PC-3 (cell line): ENCODE measurements around a stretch of chr10.

DNA sequence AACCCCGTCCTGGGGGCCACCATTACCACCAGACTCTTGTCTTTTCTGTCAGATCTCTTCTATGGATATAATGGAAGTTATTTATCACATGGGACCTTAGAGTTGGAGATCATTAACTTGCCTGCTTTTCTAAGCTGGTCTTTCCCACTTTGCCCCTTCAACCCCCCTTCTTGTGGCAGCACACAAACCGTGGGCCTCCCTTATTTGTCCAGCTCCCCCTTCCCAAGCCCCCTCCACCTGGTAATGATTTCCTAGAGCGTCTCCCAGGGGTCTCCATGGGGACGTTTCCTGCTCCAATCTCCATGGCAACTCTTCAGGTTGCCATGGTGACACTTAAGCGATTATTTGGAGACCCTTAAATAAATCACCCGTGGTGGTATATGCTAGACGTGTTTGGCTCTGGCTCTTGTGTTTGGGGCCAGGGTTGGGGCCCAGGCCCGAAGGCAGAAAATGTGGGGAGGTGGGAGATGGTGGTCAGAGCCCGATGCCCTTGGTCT lies 41.0 kb upstream of the DLG5 start:
- RAMPAGE, long total RNA = no peak

- RAMPAGE, long total RNA = no peak
These were observed 278.7 kb downstream of the RPS24 start for GRCh38 chr10:78312209-78312837.

- RAMPAGE, long total RNA = no peak
These were observed 323.3 kb upstream of the ZMIZ1 start for GRCh38 chr10:78745486-78745834.

- RAMPAGE, long total RNA = no peak
These were observed 266.1 kb upstream of the ZMIZ1 start for GRCh38 chr10:78802460-78803325.

DNA sequence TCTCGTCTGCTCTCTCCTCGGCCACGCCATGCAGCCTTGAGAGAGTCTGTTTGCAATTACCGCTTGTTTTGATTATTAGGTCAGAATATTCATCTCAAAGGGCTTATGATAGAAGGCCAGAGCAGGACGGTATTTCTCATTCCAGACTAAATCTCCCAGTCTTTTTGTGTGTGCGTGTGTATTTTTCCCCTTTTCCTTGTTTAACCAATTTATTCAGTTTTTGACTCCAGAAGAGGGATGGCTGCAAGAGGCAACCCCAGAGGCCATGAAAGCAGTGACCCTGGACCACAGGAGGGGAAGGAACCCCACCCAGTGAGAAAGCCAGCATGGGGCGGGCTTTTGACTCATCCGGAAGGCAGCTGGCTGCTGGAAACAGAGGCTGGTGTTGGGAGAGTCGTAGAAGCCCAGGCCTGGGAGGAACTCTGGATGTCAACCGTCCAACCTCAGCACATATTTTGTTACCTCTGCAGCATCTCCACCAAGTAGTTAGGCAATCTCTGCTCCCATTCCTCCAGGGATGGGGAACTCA lies 137.0 kb upstream of the ZMIZ1 start:
- RAMPAGE, long total RNA = no peak

GRCh38 chr10:78960417-78960887 lies 108.3 kb upstream of the ZMIZ1 start:
- RAMPAGE, long total RNA = no peak

GRCh38 chr10:78962585-78962872 lies 106.2 kb upstream of the ZMIZ1 start:
- RAMPAGE, long total RNA = no peak

GRCh38 chr10:78973979-78974398 lies 94.8 kb upstream of the ZMIZ1 start:
- RAMPAGE, long total RNA = no peak

DNA sequence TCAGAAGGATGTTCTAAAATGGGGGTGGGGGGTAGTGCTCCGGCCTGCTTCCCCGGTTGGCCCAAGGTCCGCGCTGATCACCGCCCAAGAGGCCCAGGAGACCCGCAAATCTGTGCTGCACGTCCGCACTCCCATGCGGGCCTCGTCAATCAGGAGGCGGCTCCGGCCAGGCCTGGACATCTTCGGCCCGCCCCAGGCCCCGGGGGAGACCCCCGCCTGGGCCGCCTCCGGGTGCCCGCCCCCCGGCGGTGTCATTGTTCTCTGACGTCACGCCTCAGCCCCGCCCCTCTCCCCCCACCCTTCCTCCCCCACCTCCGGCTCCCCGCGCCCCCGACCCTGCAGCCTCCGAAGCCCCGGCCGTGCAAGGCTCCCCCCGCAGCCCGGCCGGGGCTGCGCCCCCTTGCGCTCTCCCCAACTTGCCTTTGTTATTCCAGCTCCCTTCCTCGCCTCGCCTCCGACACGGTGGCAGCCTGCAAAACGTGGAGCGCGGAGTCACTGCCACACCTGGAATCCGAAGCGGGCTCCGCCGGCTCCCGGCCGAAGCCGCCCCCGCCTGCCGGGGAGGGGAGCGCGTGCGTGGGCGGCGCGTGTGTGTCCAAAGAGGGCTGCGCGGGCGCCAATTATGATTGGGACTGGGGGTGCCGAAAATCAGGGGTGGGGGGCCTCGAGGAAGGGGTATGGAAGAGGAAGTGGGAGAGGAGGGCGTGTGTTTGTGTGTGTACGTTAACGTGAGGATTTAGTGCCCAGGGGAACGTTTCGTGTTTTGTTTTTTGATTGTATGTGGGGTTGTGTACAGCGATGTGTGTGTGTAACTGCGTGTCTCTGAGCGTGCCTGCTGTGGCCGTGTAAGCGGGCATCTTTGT lies 1.6 kb upstream of the ZMIZ1 start:
- RAMPAGE, long total RNA = no peak

- RAMPAGE, long total RNA = no peak
These were observed 15.4 kb downstream of the ZMIZ1 start for GRCh38 chr10:79083783-79084881.

DNA sequence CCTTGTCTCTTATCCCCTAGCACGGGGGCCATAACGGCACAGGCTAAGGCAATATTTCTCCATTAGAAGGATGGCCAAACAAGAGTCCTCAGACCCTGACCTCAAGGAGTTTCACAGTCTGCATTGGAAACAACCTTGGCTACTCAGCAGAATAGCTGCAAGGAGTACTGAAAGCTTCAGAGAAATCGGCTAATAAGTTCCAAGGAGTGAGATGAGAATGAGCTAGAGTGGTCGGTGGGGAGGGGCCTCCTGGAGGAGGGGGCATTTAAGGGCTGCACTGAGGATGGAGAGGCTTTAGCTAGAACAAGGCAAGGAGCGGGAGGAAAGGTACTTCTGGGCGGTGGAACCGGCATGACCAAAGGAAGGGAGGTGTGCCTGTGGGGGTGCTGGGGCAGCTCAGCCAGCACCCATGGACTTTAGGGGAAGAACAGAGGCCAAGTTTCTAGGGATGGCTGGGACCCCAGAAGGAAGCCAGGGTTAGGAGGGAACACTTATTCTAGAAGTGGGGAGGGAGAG lies 22.6 kb downstream of the ZMIZ1 start:
- RAMPAGE, long total RNA = no peak

DNA sequence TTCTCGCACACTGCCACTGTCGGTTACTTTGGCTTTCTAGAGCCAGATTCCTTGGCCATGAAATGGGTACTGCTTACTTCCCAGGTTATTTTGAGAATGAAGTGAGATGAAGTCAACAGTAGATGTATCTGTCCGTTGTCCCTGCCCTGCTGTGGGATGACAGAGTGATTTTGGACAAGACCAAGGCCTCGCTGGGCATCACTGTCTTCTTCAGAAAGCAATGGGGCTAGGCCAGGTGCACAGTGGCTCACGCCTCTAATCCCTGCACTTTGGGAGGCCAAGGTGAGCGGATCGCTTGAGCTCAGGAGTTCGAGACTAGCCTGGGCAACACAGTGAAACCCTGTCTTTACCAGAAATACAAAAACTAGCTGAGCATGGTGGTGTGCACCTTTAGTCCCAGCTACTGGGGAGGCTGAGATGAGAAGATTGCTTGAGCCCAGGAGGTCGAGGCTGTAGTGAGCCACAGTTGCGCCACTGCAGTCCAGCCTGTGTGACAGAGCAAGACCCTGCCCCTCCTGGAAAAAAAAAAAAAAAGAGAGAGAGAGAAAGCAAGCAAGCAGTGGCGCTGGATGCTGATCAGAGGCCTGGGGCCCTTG lies 25.8 kb downstream of the ZMIZ1 start:
- RAMPAGE, long total RNA = no peak

- RAMPAGE, long total RNA = no peak
These were observed 42.9 kb downstream of the ZMIZ1 start for GRCh38 chr10:79111482-79112220.

GRCh38 chr10:79136241-79136994 lies 67.7 kb downstream of the ZMIZ1 start:
- RAMPAGE, long total RNA = no peak

DNA sequence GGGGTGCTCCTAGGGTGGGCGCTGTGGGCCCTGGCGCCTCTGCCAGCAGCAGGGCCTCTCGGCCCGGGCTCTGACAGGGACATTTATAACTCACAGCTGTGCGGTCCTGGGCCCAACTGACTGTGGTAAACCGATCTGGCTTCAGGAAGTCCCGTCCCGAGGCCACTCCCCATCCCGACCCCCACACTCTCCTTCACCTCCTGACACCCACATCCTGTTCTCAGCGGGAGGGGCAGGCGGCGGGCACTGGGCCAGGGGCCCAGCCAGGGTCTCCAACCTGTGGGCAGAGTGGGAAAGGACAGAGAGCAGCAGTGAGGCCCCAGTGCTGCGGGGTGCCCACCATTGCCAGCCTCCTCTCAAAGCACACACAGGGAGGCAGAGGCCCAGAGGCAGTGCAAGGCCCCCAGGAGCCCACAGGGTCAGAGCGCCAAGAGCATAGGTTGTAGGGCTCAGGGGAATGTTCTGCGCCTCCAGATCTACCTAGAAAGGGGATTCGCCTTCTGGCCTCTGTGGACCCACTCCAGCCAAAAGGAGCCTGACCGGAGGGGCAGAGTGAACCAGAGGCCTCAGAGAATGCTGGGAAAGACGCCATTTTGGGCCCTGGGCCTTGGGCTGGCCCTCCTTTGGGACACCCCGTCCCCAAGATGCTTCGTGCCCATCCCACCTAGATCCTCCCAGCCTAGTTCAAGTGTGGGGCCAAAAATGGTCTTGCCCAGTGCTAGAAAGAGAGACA lies 69.2 kb downstream of the ZMIZ1 start:
- RAMPAGE, long total RNA = no peak

DNA sequence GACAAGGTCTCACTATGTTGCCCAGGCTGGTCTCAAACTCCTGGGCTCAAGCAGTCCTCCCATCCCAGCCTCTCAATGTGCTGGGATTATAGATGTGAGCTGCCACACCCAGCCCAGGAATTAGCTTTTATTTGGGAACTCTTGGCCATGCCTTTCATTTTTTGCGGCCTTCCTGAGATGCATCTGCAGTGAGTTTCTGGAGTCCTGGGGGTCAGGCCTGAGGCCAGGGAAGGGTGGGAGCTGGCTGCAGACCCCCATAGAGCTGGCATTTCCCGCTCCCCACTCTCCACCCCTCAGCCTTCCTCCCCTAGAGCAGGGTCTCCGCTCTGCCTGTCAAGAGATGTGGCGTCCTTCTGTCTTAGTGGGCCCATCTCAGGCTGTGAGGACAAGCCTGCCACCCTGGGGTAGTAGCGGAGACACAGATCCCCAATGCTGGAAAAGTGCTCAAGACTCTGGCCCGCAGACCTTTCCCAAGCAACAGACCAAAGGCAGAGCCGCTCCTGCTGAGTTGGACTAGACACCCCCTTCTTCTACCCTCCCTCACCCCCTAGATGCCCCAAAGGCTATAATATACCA lies 77.2 kb downstream of the ZMIZ1 start:
- RAMPAGE, long total RNA = no peak

GRCh38 chr10:79159149-79159622 lies 90.4 kb downstream of the ZMIZ1 start:
- RAMPAGE, long total RNA = no peak

- RAMPAGE, long total RNA = no peak
These were observed 110.0 kb downstream of the ZMIZ1 start for GRCh38 chr10:79178850-79179152.

DNA sequence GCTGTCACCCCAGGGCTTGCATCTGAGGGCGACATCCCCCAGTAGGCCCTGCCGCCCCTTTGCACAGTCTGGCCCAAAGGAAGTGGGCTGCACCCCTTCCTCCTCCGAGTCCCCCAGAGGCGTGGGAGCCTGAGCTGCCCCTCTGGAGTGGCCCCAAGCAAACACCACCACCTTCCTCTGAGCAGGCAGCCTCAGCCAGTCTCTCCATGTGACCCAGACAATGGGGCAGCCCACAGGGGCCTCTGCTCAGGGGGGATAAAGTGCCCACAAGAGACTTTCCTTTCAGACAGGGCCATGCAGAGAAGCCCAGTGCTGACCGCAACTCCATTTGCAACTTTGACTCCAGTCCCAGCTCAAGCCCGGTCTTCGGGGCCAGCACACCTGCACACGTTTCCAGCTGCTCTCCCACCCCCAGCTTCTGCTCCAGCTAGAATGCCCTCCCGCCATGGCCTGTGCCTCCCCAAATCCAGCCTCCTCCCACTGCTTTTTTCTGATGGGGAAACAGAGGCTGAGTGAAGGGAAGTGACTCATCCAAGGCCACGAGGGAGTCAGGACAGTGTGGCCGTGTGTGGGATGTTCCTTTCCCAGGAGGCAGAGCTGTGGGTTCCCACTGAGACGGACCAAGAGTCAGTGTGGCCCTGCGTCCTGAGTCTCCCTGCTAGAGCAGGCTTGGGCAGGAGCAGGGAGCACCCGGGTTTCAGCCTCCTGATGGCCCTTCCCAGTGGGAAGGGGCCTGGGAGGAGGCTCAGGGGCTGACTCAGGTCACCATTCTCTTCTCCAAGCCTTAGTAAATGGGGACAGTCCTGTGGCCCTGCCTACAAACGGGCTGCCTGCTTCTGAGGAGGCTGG lies 111.9 kb downstream of the ZMIZ1 start:
- RAMPAGE, long total RNA = no peak

- RAMPAGE, long total RNA = no peak
These were observed 116.4 kb downstream of the ZMIZ1 start for GRCh38 chr10:79184814-79185907.